Peripheral blood mononuclear cell (primary cell): ENCODE measurements around a stretch of chr16.

GRCh38 chr16:11887450-11888046 lies 28.2 kb downstream of the GSPT1 start:
- PRO-cap, 8 experiments = no peak in any of the 8 experiments

DNA sequence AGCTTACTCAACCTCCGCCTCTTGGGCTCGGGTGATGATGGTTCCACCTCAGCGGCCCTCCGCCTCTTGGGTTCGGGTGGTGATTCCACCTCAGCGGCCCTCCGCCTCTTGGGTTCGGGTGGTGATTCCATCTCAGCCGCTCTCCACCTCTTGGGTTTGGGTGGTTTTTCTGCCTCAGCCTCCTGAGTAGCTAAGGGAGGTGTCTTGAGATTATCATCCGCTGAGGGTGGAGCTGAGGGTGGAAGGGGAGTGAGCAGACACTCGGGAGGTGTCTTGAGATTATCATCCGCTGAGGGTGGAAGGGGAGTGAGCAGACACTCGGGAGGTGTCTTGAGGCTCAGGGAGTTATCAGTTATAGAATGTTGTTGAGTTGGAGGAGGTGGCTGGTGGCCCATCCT lies 11.6 kb upstream of the GSPT1 start:
- PRO-cap, 8 experiments = no peak in any of the 8 experiments

- PRO-cap, 8 experiments = no peak in any of the 8 experiments
Measured at GRCh38 chr16:12041535-12041921, 65.0 kb downstream of the SNX29 start.

GRCh38 chr16:12141392-12141748 lies 164.8 kb downstream of the SNX29 start:
- PRO-cap, 8 experiments = no peak in any of the 8 experiments

- PRO-cap, 8 experiments = no peak in any of the 8 experiments
Measured at GRCh38 chr16:12146818-12147495, 170.4 kb downstream of the SNX29 start.

DNA sequence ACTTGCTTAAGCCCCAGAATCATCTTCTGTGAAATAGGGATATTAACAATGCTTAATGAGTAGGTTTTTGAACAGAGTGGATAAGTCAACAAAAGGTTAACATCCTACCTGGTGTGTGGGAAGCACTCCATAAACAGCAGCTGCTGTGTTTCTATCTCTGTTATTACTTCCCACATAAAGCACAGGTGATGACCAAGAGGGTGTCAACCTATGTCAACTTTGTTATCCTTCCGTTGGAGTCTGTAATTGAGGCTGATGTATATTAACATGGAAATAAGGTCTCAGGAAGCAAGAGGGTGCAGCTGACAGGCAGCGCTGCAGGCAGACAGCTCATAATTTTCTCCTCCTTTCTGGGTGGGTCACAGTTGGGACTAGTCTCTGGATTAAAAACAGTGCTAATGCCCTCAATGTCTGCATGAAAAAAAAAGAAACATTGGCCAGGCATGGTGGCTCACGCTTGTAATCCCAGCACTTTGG lies 269.4 kb downstream of the SNX29 start:
- PRO-cap, 8 experiments = no peak in any of the 8 experiments

DNA sequence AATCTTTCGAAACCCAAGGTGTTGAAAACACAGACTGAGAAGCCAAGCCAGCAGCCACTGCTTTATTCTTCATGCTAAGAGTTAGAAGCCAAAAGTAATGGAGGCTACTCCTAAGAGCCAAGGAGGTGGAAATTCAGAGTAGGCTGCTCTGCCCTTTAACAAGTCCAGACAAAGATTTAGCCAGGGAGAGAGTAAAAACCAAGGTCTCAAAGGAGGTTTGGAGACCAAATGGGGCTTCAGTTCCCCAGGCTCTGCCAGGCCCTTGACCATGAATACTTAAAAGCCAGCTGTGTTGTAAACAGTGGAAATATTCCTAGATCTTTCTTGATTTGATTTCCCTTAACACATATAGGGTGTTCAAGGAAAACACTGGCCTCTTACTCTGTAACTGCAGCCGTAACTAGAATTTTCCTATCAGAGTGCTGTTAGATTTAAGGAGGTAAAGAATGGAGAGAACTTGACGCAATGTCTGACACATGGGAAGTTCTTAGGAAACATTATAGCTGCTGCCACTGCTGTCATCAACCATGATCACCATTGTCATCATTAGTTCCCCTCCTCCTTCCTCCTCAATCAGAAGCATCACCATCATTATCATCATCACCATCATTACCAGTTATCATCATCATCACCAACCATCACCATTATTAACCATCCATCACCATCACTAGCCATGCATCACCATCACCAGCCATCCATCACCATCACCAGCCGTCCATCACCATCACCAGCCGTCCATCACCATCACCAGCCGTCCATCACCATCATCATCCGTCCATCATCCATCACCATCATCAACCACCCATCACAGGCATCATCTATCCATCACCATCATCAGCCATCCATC lies 382.3 kb downstream of the CPPED1 start:
- PRO-cap, 8 experiments = no peak in any of the 8 experiments

GRCh38 chr16:12532811-12533281 lies 270.8 kb downstream of the CPPED1 start:
- PRO-cap, 8 experiments = peak in 1 of 8 experiments; most common minus-strand start chr16:12533007 (in 1)

GRCh38 chr16:12536242-12536523 lies 267.5 kb downstream of the CPPED1 start:
- PRO-cap, 8 experiments = no peak in any of the 8 experiments

DNA sequence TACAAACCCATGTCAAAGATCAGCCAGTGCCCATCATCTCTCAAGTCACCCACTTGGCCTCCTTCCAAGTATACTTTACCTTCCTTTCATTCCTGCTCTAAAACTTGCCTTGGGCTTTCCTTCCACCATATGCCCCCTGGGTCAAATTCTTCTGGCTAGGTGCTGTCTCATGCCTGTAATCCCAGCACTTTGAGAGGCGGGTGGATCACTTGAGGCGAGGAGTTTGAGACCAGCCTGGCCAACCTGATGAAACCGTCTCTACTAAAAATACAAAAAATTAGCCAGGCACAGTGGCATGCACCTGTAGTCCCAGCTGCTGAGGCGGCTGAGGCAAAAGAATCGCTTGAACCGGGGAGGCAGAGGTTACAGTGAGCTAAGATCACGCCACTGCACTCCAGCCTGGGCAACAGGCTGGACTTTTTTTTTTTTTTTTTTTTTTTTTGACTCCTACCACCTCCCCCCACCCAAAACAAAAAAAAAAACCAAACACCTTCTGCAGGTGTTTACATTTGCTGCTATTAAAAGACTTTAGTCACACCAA lies 184.2 kb downstream of the CPPED1 start:
- PRO-cap, 8 experiments = no peak in any of the 8 experiments

DNA sequence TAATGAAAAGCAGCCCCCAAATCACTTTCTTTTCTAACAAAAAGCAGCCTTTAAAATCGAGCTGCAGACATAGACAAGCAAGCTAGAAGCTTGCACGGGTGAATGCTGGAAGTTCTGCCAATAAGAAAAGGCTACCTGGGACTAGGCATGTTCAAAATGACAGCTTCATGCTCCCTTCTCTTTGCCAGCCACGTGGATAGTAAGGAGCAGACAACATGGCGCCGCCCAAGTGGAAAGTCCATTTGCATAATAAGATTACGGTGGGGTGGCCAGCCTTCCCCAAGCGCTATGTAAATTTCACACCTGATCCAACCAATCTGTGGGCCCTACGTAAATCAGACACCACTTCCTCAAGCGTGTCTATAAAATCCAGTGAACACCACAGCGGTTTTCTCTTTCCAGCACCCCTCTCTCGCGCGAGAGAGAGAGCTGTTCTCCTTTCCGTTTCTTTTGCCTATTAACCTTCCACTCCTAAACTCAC lies 140.4 kb upstream of the ERCC4 start:
- PRO-cap, 8 experiments = no peak in any of the 8 experiments

DNA sequence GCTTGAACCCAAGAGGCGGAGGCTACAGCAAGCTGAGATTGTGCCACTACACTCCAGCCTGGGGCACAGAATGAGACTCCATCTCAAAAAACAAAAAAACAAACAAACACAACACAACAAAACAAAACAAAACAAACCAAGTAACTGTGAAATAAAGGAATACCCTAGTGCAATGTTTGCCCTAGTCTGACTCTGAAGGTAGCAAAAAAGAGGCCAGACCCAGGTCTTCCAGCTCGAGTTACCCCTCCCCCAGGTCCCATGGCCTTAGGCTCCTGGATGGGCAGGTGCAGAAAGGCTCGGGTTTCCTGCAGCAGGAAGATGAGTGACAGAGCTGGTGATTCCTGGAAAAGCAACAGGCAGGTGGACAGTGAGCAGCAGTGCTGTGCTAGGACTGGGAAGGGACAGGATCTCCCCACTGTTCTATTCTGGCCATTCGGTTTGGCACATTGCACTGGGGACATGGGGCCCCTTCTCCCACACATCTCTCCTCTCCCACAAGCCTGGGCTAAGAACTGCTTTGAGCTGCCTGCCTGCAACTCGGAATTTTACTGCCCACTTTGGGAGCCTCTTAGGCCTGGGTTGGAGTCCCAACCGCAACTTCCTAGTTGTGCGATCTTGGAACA lies 42.9 kb upstream of the MRTFB start:
- PRO-cap, 8 experiments = no peak in any of the 8 experiments

- PRO-cap, 8 experiments = no peak in any of the 8 experiments
Measured at GRCh38 chr16:14106274-14106652, 35.1 kb downstream of the MRTFB start.

DNA sequence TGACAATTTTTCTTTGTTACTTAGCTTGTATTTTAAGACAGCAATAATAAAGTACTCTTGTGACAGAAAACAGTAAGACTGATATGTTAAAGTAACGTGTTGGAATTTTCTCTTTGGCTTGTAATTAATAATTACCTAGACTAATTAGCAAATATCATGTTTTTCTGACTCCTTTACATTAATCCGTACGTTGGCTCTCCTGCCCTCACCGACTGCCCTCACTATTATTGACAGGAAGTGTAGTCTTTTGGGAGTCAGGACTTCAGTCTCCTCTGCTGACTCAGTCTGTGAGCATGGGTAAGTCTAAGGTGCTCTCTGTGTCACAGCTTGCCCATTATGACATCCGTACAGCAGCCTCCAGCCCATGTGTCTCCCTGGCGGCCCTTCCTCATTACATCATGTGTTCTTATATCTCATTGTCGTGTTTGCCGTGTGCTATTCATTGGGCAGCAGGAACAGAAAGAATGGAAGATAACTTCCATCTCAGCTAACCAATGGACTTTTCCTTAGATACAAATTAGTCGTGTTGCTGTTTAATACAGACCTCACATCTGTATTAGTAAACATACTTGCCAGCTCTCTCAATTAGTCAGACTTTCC lies 77.4 kb downstream of the MRTFB start:
- PRO-cap, 8 experiments = no peak in any of the 8 experiments

GRCh38 chr16:14176353-14177725 lies 105.7 kb downstream of the MRTFB start:
- PRO-cap, 8 experiments = no peak in any of the 8 experiments

GRCh38 chr16:14225282-14226031 lies 154.3 kb downstream of the MRTFB start:
- PRO-cap, 8 experiments = no peak in any of the 8 experiments

DNA sequence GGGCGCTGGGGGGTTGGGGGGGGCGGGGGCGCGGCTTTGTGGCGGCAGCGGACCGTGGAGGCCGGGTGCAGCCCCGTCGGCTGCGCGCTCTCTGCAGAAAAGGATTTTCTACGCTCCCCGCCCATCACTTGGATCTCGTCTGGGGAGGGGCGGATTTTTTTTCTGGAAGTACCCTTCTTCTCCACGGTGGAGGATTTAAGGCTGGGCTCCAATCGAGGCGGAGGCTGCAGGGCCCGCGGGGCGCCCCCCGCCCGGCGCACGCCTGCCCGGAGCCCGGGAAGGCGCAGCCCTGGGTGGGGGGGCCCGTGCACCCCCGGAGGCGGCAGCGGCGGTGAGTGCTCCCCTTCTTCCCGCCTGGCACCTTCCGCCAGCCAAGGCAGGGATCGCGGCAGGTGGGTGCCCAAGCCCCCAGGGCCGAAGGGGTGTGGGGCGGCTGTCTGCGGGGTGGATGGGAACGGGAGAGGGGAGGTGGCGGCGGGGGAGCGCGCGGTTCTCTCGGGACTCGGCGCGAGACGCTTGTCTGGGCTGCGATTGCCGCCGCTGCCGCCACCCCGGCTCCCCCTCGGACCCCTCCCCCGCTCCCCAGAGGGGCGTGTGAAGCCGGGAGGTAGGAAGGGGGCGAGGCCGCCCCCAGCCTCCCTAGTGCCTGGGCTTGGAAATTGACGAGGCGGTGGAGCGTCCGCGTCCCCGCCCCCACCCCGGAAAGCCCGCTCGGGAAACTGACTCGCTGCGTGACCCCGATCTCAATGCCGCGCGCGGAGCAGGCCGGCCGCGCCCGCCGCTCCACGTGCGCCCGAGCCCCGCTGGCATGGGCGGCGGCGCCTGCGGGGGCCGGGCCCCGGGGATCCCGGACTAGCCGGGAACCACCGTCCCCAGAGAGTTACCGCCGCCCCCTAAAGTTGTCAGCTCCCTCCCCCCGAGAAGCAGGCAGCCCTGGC lies 231.4 kb downstream of the MRTFB start:
- PRO-cap, 8 experiments = peak in 2 of 8 experiments; most common plus-strand start position 786 of the sequence (in 1)

DNA sequence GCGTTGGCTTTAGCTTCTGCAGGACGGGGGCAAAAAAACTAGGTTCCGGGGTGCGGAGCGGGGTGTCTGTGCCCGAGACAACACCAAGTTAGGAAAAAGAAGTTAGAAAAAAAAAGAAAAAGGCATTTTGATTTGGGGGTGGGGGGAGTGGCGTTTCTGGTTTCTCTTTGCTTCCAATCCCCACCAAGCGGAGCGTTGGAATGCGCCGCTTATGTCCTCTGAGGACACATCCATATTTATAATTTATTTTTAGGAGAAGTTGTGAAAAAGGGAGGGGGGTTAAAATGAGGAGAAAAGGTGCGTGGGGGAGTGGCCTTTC lies 232.0 kb downstream of the MRTFB start:
- PRO-cap, 8 experiments = no peak in any of the 8 experiments

GRCh38 chr16:14307669-14308783 lies 236.9 kb downstream of the MRTFB start:
- PRO-cap, 8 experiments = no peak in any of the 8 experiments

- PRO-cap, 8 experiments = no peak in any of the 8 experiments
Measured at GRCh38 chr16:14350100-14350567, 279.0 kb downstream of the MRTFB start.